ENCODE measurements around the gene TAS1R1.

DNA sequence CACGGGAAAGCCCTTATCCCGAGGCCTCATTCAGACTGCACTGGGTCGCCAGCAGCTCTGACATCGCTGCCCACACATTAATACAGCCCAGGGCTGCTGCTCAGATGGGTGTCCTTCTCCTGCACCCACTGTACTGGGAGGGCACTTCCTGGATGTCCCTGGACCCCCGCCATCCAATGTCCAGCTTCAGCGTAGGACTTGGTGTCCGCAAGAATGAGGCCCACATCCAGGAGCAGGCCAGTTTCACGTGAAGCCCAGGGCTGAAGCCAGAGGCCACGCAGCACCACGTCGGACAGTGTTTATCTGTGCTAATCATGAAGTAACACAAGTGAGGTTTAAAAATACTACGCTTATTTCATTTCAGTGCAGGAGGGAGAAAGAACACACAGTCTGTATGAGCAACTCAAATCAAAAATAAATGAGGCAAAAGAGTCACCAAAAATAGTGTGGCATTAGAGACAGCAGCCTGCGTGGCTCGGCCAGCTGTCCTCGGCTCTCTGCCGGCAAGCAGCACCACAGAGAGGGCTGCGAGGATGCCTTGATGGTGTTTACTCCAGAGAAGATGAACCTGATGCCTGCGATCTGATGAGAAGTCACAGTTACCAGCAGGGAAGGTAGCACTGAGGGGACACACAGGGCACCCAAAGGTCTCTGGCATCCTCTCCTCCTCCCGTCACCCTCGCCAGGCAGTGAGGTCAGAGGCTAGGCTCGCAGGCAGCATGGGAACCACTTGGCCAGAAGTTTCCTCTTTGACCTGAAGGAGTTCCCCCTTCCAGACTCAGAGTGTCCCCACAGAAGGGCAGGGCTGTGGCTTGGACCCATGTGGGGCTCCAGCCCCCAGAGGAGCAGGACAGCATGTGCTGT lies 22.1 kb upstream of the NPHP4 start:
- PRO-cap, 7 experiments = no peak in any of the 7 experiments
- RAMPAGE, long total RNA, 2 experiments = no peak in any of the 2 experiments

- PRO-cap, 7 experiments = peak in 7 of 7 experiments; most common plus-strand start chr1:6260393 (in 6); most common minus-strand start chr1:6260523 (in 4)
- RAMPAGE, long total RNA, 2 experiments = no peak in any of the 2 experiments
These were observed 676 bp downstream of the GPR153 start for GRCh38 chr1:6259910-6260934.

GRCh38 chr1:6262810-6263429 lies 2.0 kb upstream of the GPR153 start:
- PRO-cap, 7 experiments = peak in 1 of 7 experiments; most common plus-strand start chr1:6263307 (in 1)
- RAMPAGE, long total RNA, 2 experiments = no peak in any of the 2 experiments

DNA sequence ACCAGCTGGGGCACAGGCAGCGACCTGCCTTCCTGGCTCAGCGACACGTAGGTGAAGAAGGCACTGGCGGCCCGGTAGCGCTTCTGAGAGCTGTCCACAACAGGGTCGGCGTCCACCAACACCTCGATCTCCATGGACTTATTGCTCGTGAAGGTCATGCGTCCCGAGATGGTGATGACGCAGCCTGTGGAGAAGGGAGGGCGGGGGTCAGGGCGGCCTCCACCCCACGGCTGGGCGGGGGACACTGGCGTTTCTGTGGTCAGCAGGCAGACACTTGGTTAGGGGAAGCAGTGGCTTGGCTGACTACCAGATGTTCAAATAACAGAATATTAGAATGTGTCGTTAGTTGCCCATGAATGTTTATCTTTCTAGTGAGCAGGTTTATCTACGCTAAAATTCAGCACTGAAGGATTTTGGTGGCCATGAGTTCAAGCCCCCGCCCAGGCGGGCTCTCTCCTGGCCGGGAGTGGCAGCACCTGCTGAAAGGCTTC lies 20.2 kb upstream of the GPR153 start:
- PRO-cap, 7 experiments = no peak in any of the 7 experiments
- RAMPAGE, long total RNA, 2 experiments = no peak in any of the 2 experiments

GRCh38 chr1:6281619-6282167 lies 20.8 kb upstream of the GPR153 start:
- PRO-cap, 7 experiments = no peak in any of the 7 experiments
- RAMPAGE, long total RNA, 2 experiments = no peak in any of the 2 experiments

DNA sequence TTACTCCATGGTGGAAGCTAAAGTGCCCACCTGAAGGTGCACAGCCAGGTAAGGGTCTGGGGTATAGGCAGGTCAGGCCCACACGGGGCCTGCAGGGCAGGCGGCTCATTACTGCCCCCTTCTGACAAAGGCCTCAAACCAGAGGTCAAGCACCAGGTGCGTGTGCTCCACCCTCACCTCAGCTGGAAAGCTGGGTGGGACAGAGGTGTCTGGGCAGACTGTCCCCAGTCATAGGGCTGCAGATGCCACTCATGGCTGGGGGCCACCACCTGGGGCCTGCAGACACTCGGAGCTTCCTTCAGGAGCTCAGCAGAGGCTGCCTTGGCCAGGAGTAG lies 36.3 kb downstream of the ACOT7 start:
- PRO-cap, 7 experiments = no peak in any of the 7 experiments
- RAMPAGE, long total RNA, 2 experiments = no peak in any of the 2 experiments

- PRO-cap, 7 experiments = peak in 6 of 7 experiments; most common plus-strand start chr1:6359101 (in 3); most common minus-strand start chr1:6358956 (in 2)
- RAMPAGE, long total RNA, 2 experiments = no peak in any of the 2 experiments
These were observed 34.8 kb downstream of the ACOT7 start for GRCh38 chr1:6358775-6359223.

DNA sequence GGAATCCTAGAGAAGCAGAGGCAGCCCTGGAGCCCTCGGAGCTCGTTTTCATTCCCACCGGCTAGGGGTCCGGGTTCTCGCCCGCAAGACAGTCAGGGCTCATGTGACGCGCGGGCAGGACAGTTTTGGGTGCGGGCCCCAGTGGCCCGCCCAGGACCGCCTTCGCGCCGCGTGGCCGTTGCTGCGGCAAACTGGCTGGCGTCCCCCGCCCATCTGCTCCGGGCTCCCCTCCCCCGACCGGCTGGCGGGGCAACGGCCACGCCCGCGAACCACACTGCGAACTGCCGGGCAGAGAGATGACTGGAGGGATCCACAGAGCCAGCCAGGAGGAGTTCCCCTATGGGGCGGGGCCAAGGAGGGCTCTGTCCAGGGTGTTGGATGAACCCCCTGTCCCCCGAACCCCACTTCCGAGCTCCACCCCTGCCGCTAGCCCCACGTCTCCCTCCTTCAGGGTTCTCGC lies 903 bp upstream of the HES2 start:
- PRO-cap, 7 experiments = no peak in any of the 7 experiments
- RAMPAGE, long total RNA, 2 experiments = no peak in any of the 2 experiments

GRCh38 chr1:6440227-6441233 lies 16.0 kb downstream of the ESPN start:
- PRO-cap, 7 experiments = no peak in any of the 7 experiments
- RAMPAGE, long total RNA, 2 experiments = no peak in any of the 2 experiments

GRCh38 chr1:6450638-6451559 lies 15.1 kb downstream of the TNFRSF25 start:
- PRO-cap, 7 experiments = no peak in any of the 7 experiments
- RAMPAGE, long total RNA, 2 experiments = no peak in any of the 2 experiments

DNA sequence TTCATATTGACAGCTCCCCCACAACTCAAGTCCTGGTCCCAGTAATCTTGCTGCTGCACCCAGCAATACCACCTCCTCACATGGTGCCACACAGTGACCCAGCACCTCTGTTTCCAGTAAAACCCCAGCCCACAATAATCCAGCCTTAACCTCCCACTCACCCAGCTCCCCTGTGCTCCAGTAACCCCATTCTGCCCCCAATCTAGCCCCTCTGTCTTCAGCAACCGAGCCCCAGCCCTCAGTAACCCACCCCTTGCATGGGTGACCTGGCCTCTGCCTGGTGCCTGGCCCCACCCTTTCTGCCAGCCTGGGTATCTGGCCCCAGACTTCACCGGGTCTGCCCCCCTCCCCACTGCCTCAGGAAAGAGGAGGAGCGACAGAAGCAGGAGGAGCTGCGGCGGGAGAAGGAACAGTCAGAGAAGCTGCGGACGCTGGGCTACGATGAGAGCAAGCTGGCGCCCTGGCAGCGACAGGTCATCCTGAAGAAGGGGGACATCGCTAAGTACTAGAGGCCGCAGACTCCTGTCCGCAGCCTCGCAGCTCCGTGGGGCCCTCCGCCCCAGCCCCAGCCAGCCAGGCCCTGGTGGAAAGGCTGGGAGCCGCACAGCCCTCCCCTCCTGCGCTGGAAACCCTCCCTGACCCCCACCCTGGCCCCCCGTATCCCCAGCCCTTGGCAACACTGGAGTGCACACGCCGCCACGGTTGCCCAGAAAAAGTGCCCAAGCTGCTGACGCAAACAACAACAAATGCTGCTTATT lies 6.2 kb downstream of the TNFRSF25 start:
- PRO-cap, 7 experiments = peak in 6 of 7 experiments; most common plus-strand start position 416 of the sequence (in 3)
- RAMPAGE, long total RNA, 2 experiments = no peak in any of the 2 experiments

DNA sequence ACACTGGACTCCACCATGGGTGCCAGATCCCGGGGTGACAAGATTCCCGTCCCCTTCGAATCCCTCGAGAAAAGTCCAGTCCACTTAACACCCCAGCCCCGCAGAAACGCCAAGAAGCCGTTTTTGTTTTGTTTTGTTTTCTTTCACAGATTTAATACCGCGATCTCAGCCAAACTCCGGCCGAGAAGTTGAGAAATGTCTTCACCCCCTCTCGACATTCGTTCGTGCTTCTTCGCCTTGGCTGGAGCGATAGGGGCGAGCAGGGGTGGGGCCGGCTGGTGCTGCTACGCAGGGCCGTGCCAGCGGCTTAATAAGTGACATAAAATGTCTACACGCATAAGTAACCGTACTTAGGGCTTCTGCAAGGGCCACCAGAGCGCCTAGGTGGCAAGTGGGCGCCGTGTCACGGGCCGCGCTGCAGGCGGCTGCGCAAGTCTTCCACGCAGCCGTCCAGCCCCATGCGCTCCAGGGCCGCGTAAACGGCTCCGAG lies 4.9 kb downstream of the TNFRSF25 start:
- PRO-cap, 7 experiments = no peak in any of the 7 experiments
- RAMPAGE, long total RNA, 2 experiments = no peak in any of the 2 experiments

DNA sequence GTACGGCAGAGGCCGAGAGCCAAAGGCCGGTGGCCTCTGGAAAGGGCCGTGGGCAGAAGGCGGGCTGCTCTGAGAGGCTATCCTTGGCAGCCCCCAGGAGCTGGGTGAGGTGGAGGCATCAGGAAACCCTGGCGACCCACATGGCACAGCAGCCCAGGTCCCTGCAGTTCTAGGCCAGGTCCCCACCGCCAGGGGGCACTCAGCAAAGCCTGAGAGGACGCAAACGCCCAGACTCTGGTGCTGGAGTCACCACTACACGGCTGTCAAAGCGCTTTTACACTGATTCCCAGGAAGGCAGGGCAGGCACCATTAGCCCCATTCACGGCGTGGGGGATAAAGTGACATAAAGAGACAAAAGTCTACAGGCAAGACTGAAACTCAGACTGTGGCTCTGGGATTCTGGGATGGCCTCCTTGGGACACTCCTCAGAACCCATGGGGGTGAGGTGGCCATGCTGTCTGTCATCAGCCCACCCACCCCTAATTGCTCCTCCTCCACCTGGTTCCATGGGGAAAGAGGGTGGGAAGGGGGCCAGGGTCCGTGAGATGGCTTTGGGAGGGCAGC lies 4.9 kb downstream of the PLEKHG5 start:
- PRO-cap, 7 experiments = no peak in any of the 7 experiments
- RAMPAGE, long total RNA, 2 experiments = no peak in any of the 2 experiments

DNA sequence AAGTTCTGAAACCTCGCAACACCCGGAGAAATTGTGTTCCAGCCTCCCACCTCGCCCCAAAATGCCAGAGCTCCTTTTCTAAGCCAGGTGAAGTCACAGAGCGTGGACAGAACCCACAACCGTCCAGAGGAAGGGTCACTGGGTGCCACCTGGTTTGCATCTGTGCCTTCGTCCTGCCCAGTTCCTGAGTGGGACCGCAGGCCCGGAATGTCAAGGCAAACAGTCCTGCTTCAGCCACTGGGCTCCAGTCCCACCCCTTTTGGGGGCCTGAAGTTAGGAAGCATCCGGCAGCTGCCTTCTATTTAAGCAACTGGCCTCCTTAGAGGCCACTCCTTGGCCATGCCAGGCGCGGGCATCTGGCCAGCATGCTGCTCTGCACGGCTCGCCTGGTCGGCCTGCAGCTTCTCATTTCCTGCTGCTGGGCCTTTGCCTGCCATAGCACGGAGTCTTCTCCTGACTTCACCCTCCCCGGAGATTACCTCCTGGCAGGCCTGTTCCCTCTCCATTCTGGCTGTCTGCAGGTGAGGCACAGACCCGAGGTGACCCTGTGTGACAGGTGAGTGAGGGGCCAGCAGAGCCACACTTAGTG lies at the start of gene TAS1R1:
TAS1R1 (plus strand) TSS at position 299 of the 589 bp plus-strand sequence.
- PRO-cap, 7 experiments = no peak in any of the 7 experiments
- RAMPAGE, long total RNA, 2 experiments = no peak in any of the 2 experiments

DNA sequence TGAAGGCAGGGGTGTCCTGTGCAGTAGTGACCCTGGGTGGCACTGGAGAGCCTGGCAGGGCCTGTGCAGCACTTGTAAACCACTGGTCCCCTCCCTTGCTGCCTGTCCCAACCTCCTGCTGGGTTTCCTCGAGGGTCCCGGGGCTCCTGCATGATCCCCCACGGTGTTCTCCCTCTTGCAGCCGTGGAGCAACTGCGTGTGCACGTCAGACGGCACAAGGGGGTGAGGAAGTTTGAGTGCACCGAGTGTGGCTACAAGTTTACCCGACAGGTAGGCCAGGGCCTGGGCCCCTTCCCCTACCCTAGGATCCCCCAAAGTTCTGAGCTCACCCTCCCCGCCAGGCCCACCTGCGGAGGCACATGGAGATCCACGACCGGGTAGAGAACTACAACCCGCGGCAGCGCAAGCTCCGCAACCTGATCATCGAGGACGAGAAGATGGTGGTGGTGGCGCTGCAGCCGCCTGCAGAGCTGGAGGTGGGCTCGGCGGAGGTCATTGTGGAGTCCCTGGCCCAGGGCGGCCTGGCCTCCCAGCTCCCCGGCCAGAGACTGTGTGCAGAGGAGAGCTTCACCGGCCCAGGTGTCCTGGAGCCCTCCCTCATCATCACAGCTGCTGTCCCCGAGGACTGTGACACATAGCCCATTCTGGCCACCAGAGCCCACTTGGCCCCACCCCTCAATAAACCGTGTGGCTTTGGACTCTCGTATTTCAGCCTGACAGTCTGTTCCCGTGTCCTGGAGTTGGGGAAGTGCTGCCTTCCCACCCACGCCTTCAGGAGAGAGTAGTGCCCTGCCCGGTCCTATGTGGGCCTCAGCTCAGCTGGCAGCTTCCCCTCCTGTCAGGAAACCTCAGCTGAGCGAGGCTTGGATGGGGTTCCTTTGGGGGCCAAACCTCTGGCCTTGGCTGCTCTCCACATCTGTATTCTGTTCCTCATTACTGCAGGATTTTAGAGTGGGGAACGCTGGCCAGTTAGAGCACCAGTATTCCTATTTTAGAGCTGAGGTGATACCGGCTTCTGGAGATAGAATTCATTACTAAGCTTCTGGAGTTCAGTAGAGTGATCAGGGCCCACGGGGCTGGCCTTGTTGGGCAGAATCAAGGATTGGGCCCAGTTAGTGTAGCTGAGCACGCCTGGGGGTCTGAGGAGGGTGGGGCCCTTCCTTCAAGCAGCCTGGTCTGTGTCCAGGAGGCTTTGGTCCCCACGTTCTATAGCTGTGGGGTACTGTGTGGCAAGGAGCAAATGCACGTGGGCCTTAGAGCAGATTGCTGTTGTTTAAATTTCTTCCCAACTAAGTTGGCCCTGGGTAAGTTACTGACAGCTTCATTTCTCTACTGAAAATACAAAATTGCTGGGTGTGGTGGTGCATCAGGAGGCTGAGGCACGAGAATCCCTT lies 9.3 kb downstream of the ZBTB48 start:
- PRO-cap, 7 experiments = no peak in any of the 7 experiments
- RAMPAGE, long total RNA, 2 experiments = no peak in any of the 2 experiments

- PRO-cap, 7 experiments = no peak in any of the 7 experiments
- RAMPAGE, long total RNA, 2 experiments = no peak in any of the 2 experiments
These were observed 5.4 kb downstream of the KLHL21 start for GRCh38 chr1:6596889-6598125.

GRCh38 chr1:6724317-6725220 lies 23.0 kb upstream of the DNAJC11 start:
- PRO-cap, 7 experiments = peak in 3 of 7 experiments; most common plus-strand start chr1:6724754 (in 2); most common minus-strand start chr1:6725202 (in 1)
- RAMPAGE, long total RNA, 2 experiments = no peak in any of the 2 experiments

DNA sequence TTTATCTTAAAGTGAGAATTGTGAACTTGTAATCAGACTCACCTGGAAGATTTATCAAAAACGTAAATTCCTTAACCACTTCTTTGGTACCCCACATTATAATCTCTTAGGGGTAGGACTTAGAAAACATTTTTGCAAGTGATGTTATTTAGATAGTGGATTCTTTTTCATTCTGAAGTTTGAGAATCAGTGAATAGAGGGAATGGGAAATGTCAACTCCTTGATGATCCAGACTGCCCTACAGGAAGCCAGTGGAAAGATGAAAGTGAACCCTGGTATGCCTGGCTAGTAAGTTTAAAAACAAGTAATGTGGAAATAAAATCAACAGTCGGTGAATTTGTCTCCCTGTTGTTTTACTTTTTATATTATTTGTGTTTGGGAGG lies 80.9 kb downstream of the CAMTA1 start:
- PRO-cap, 7 experiments = no peak in any of the 7 experiments
- RAMPAGE, long total RNA, 2 experiments = no peak in any of the 2 experiments

GRCh38 chr1:7478829-7479606 lies 292.1 kb upstream of the VAMP3 start:
- PRO-cap, 7 experiments = peak in 6 of 7 experiments; most common plus-strand start chr1:7479180 (in 4); most common minus-strand start chr1:7478923 (in 5)
- RAMPAGE, long total RNA, 2 experiments = no peak in any of the 2 experiments

- PRO-cap, 7 experiments = no peak in any of the 7 experiments
- RAMPAGE, long total RNA, 2 experiments = no peak in any of the 2 experiments
These were observed 261.3 kb upstream of the VAMP3 start for GRCh38 chr1:7509845-7510199.